Cerebellum (tissue), 5 donors: Measurements from ENCODE around the gene ZNF500.

- PRO-cap, 3 experiments, result peak in 1 of 3 experiments; most common plus-strand start chr16:4314725 (in 1)
- RAMPAGE, long total RNA, result no peak
Observed at GRCh38 chr16:4314436-4315193, 1.3 kb upstream of the GLIS2 start.

DNA sequence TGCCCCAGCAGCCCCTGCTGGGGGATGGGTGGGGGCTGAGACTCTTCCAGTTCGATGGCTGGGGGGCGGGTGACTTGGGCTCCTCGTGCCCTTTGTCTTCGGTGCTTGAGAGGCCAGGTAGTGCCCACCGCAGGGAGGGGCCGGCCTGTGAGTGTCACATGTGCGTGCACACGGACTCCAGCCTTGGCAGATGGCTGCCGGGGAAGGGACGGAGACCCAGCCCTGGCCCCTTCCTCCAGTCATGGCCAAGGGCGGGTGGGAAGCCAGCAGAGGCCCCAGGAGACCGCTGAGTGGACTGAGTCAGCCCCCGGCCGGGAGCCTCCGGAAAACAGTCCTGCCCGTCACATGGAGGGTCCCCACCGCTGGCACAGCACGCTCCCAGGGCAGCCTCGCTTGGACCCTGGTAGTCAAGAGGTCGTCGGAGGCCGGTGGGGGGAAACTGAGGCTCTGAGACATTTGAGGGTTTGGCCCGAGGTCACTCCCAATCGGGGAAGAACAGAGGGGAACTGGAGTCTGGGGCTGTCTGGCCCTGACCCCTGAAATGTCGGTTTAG, 4.2 kb downstream of the GLIS2 start:
- PRO-cap, 3 experiments, result no peak in any of the 3 experiments
- RAMPAGE, long total RNA, result no peak

GRCh38 chr16:4327677-4328813, 12.2 kb downstream of the GLIS2 start:
- PRO-cap, 3 experiments, result peak in 3 of 3 experiments; most common plus-strand start chr16:4328379 (in 3); most common minus-strand start chr16:4328365 (in 2)
- RAMPAGE, long total RNA, result no peak

GRCh38 chr16:4354040-4354439, 2.9 kb upstream of the PAM16 start:
- PRO-cap, 3 experiments, result no peak in any of the 3 experiments
- RAMPAGE, long total RNA, result no peak

- PRO-cap, 3 experiments, result no peak in any of the 3 experiments
- RAMPAGE, long total RNA, result no peak
Observed at GRCh38 chr16:4362168-4362455, 9.5 kb upstream of the VASN start.

DNA sequence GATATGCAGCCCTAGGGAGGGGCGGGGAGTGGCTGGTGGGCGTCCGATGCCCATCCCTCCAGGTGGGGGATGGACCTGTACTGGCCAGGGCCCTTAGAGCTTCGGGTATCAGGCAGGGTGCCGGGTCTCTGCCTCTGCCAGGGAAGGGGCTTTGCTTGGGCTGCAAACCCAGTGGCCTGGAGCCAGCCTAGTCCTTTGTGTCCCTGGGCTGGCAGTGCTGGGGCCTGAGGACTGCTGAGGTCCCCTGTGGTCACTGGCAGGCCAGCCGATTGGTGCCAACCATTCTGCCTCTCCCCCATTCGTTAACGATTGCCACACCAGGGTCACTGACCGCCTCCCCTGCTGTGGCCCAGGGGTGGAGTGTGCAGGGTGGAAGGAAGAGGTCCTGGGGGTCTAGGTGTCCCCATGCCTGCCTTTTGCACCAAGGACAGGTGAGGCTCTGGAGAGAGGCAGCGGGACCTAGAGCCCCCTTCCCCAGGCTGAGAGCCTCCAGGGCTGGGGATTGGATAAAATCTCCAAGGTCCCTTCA, 881 bp downstream of the VASN start:
- PRO-cap, 3 experiments, result no peak in any of the 3 experiments
- RAMPAGE, long total RNA, result no peak

DNA sequence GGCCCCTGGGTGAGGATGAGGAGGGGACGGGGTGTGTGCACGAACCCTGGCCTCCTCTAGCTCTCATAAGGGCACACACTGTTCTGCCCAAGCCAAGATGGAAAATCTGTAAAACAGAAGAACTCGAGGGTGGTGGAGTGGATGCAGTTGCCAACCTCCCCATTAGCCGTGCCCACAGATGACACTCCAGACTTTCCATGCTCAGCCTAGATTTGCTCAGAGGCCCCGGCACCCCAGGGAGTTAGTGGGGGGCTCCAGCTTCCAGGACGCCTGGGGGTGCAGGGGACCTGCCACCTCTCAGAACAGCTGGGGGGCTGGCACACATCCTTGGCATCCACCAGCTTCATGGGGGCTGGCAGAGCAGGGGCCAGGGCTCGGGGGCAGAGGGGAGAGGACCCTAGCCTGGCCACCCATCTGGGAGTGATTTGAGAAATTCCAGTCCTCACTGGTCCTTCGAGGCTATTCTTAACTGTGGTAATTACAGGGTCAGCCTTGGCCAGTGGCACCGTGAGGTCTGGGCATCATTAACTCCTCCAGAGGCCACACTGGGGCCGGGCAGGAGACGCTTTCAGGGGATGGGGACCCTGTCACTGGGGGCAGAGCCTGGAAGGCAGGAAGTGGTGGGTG, 14.2 kb downstream of the VASN start:
- PRO-cap, 3 experiments, result no peak in any of the 3 experiments
- RAMPAGE, long total RNA, result no peak

GRCh38 chr16:4397262-4397532, 19.2 kb downstream of the CORO7 start:
- PRO-cap, 3 experiments, result no peak in any of the 3 experiments
- RAMPAGE, long total RNA, result no peak

DNA sequence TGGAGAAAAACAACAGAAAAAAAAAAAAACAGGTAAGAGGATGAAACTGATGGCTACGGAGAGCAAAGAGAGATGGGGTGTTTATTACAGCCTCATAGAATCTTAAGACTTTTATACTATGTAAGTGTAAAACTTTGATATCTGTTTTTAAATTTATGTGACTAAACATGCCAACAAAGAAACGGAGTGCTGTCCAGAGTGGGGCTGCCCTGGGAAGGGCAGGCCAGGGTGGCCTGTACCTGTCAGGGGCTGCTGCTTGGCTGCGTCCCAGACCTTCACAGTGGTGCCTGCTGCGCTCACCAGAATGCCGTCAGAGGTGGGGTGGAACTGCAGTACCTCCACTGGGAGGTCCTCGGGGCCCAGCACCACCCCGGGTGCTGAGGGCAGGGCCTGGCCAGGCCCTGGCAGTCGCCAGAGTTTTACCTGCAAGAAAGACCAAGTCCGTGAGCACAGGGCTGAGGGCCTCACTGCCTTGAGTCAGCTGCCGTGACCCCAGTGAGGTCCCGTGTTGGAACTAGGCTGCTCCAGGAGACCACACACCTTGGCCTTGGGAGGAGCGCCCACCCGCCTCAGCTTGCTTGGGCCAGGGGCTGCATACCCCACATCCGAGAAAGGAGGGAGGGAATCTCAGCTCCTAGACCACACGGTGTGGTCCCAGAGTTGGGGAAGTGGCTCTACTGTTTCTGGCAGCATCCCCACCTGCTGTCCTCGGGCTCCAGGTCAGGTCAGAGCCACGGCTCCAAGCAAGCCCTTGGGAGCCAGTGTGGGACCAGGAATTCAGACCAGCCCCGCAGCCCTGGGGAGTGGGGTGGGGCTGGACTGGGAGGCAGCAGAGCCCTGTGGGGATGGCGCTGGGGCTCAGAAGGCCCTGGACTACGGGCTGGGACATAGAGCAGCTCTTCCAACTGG, 8.9 kb downstream of the CORO7 start:
- PRO-cap, 3 experiments, result no peak in any of the 3 experiments
- RAMPAGE, long total RNA, result no peak

DNA sequence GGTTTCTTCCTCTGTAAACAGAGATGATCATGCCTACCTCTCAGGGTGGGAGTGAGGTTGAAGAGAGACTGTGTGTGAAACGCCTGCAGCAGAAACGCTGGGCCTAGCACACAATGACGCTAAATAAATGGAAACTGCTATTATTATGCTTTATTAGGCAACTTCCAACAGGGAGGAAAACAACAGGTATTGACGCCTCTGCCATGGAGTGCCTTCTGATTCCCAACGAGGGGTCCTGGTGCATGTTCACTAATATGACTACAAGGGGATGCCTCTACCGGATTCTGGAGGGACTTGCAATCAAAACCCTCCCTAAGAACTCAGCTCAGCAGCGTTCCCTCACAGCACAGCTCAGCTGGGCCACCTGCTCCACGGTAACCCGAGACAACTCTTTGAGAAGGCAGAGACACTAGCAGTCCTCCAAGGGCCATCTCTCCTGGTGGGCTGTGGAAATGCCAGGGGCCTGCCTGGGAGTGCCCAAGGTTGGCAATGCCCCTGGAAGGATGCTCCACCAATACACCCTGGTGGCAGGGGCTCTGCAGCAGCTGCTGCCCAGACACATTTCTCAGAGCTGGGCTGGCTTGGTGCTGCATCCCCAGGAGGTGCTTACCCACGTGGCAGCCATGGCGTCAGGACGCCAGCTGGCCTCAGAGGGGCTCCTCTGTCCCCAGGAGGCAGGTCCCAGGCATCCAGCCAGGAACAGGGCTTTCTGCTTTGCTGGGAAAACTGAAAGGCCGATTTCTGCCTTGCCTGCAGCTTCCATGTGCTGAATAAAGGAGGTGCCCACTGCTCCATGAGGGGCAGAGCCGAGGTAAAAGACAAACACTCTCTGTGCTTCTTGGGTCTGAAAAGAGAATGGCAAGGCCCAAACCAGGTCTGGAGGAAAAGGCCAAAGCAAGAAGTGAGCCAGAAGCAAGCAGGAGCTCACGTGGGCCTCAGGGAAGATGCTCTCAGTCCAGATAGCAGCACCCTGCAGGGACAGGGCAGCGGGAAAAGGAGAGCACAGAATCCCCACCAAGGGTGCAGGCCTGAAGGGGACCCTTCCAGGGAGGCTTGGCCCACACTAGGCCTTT, 16.4 kb downstream of the CDIP1 start:
- PRO-cap, 3 experiments, result no peak in any of the 3 experiments
- RAMPAGE, long total RNA, result no peak

DNA sequence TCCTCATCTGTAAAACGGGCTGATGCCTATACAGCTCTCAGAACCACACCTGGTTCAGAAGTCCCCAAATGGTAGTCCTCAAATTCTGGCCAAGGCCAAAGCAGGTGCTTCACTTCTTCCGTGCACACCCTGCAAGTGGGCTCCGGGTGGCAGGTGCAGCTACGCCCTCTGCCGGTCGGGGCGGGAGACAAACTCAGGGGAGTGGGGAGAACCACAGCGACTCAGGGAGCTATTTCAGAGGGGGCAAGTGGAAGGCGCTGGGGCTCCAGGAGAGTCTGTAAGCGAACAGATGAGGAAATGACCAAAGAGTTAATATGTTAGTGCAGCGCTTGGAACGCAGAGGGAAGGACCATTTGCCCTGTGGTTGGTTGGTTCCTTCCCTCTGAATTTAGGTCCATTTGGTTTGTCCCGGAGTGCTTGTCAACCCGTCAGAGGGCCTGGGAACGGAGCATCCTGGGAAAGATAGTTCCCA, 358 bp upstream of the MGRN1 start:
- PRO-cap, 3 experiments, result peak in 1 of 3 experiments; most common minus-strand start position 390 of the sequence (in 1)
- RAMPAGE, long total RNA, result no peak

DNA sequence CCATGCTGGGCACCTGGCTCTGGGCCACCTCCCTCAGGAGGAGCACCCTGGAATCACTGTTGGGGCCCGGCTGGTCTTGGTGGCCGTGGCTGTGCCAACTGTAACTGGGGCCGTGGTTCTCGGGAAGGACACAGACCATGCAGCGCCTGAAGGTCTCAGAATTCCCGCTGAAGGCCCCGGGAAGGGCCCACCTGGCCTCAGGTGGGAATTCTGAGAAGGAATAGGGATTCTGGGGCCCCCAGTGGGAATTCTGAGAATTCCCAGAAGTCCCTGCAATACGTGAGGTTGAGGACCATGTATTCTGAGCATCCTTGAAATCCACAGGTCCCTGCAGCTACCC, 23.2 kb downstream of the MGRN1 start:
- PRO-cap, 3 experiments, result no peak in any of the 3 experiments
- RAMPAGE, long total RNA, result no peak

- PRO-cap, 3 experiments, result no peak in any of the 3 experiments
- RAMPAGE, long total RNA, result no peak
Observed at GRCh38 chr16:4676405-4676818, 16.9 kb upstream of the NUDT16L1 start.

- PRO-cap, 3 experiments, result no peak in any of the 3 experiments
- RAMPAGE, long total RNA, result no peak
Observed at GRCh38 chr16:4677297-4677890, 16.0 kb upstream of the NUDT16L1 start.

- PRO-cap, 3 experiments, result no peak in any of the 3 experiments
- RAMPAGE, long total RNA, result no peak
Observed at GRCh38 chr16:4713115-4713647, 19.8 kb downstream of the NUDT16L1 start.

GRCh38 chr16:4725059-4725563, 9.0 kb downstream of the ANKS3 start:
- PRO-cap, 3 experiments, result no peak in any of the 3 experiments
- RAMPAGE, long total RNA, result no peak

GRCh38 chr16:4765428-4766084, 1.4 kb downstream of the ZNF500 start:
- PRO-cap, 3 experiments, result no peak in any of the 3 experiments
- RAMPAGE, long total RNA, result no peak

- PRO-cap, 3 experiments, result peak in 2 of 3 experiments; most common plus-strand start chr16:4767303 (in 1); most common minus-strand start chr16:4767162 (in 2)
- RAMPAGE, long total RNA, result no peak
Observed at GRCh38 chr16:4766814-4767644, at the start of gene ZNF500. Gene ZNF500 (minus strand): TSS chr16:4767162.

- PRO-cap, 3 experiments, result peak in 3 of 3 experiments; most common plus-strand start chr16:4800562 (in 1); most common minus-strand start chr16:4800476 (in 1)
- RAMPAGE, long total RNA, result no peak
Observed at GRCh38 chr16:4800319-4801401, 1.8 kb downstream of the ROGDI start.

- PRO-cap, 3 experiments, result no peak in any of the 3 experiments
- RAMPAGE, long total RNA, result no peak
Observed at GRCh38 chr16:4847575-4848622, 618 bp downstream of the UBN1 start.